Liver (tissue), 9 donors: ENCODE measurements around the gene NKX2-1.

- PRO-cap, 5 experiments: no peak in any of the 5 experiments
- RAMPAGE, long total RNA, 2 experiments: no peak in any of the 2 experiments
- RRBS: no CpG with 5 or more reads among the region's 3 CpGs
Observed at GRCh38 chr14:35278495-35278891, 13.7 kb upstream of the PSMA6 start.

GRCh38 chr14:35287204-35288161 is 4.7 kb upstream of the PSMA6 start:
- PRO-cap, 5 experiments: no peak in any of the 5 experiments
- RAMPAGE, long total RNA, 2 experiments: no peak in any of the 2 experiments
- RRBS: no CpG with 5 or more reads among the region's 9 CpGs

DNA sequence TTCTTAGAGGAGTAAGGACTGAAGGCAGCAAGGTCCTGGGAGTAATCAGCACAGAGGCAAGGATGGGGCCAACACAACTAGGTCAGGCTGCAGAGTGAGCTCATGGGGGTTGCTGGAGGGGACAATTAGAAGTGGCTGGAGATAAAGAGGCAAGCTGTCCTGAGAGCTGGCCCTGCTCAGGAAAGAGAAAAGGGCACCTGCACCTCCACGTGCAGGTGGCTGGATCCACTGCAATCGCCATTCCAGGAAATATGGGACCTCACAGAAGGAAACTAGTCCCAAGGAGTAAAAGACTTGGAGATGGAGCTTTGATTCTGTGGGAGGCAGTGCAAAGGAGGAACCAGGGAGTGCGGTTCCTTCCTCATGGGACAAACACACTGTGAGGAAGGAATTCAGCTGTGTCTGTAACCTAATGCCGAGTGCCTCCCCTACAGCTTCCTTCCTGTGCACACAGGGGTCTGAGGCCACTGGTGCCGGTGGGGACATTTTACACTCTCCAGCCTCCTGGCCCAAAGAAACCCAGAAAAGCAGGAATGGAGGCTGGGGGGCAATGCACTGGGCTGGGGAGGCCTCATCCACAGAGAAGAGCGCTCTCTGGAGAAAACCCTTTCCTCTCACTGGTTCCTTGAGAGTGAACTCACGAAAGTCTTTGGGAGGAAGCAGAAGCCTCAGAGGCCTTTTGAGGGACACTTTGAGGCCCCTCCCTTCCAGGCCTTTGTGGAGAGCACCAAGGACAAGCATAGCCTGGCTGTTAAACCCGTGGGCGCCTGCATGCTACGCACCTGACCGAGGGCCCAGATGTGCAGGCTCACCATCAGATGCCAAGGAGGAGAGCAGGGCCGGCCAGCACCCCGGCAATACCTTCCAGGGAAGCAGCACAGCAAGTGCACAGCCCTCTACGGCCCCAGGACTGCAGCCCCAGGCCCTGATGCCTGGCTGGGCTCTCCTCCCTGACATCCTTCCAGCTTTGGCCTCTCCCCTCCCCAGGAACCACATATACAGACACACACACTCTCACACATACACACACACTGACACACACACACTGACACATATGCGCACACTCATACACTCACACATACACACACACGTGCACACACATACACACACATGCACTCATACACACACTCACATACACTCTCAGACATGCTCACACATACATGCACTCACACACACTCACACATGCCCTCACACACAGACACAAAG is 52.1 kb downstream of the NFKBIA start:
- PRO-cap, 5 experiments: peak in 4 of 5 experiments; most common plus-strand start position 751 of the sequence (in 2); most common minus-strand start position 379 of the sequence (in 2)
- RAMPAGE, long total RNA, 2 experiments: no peak in any of the 2 experiments
- RRBS: no CpG with 5 or more reads among the region's 16 CpGs

DNA sequence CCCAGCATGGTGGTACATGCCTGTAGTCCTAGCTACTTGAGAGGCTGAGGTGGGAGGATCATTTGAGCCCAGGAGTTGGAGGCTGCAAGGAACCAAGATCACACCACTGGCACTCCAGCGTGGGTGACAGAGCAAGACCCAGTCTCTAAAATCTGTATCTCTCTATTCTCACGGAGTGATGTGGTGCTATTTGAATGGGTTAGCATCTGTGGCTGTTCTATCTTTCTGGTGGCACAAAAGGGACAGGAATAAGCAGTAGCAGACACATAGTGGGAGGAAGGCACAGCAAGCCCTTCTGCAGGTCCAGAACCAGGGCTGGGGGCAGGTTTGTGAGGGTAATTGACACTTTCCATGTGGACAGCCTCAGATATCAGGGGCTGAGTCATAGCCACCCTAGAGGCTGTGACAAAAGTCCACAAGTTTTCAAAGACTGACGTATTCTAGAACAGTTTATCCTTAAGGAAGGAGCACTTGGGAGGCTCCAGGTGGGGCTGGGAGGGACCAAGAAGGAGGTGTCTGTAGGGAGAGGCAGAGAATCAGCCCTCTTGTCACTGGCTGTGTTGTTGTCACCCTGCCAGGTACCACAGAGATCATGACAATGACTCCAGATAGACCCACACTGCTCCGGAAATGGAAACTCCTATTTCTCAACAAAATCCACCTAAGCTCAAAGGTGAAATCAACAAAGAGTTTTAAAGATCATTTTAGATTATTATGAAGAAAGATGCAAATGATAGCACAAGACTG is 48.6 kb downstream of the NFKBIA start:
- PRO-cap, 5 experiments: peak in 2 of 5 experiments; most common plus-strand start position 484 of the sequence (in 1); most common minus-strand start position 341 of the sequence (in 2)
- RAMPAGE, long total RNA, 2 experiments: no peak in any of the 2 experiments
- RRBS: no CpG with 5 or more reads among the region's 4 CpGs

GRCh38 chr14:35356560-35356935 is 48.0 kb downstream of the NFKBIA start:
- PRO-cap, 5 experiments: peak in 1 of 5 experiments; most common plus-strand start chr14:35356706 (in 1)
- RAMPAGE, long total RNA, 2 experiments: no peak in any of the 2 experiments
- RRBS: no CpG with 5 or more reads among the region's 3 CpGs

DNA sequence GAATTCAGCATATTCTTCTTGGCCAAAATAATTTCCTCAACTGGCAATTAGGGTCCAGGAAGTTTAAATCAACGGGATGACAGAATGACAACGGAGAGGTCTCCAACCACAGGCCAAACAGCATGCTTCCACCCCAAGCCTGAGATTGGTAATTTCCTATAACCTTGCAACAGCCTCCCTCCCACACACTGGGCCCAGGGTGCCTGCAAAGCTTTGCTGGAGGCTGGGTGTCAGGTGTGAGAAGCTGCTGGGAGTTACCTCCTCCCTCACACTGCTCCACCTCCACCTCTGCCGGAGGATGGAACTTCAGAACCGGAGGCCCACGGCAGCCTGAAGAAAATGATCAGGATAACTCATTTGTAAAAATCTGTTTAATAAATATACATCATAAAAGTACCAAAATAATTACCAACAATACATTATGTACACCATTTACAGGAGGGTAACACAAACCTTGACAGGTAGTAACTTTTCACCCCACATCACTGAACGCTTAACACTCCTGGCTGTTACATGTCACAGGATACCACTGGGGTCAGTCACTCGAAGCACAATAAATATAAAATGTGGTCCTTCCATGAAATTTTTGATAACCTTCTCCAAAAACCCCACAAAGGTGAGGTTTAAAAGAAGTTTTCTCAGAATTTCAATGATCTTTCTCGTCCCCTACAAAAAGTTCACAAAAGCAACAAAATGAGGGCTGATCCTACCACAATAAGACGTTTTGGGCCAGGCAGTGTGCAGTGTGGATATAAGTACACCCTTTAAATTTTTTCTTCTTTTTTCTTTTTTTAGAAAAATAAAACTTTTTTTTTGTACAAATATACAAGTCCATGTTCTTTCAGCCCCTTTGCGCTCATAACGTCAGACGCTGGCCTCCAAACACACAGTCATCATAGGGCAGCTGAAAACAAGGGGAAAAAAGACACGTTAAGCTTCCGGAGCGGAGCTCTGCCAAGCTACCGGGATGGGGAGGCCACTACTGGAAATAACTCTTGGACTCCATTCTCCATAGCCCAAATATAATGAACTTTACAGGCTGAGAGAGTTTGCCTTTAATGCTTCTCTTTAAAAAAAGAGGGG is 3.1 kb downstream of the NFKBIA start:
- PRO-cap, 5 experiments: peak in 2 of 5 experiments; most common plus-strand start position 237 of the sequence (in 1); most common minus-strand start position 895 of the sequence (in 2)
- RAMPAGE, long total RNA, 2 experiments: no peak in any of the 2 experiments
- RRBS: no CpG with 5 or more reads among the region's 16 CpGs

- PRO-cap, 5 experiments: no peak in any of the 5 experiments
- RAMPAGE, long total RNA, 2 experiments: no peak in any of the 2 experiments
- RRBS: no CpG with 5 or more reads among the region's 2 CpGs
Observed at GRCh38 chr14:35601666-35602073, 67.7 kb downstream of the INSM2 start.

DNA sequence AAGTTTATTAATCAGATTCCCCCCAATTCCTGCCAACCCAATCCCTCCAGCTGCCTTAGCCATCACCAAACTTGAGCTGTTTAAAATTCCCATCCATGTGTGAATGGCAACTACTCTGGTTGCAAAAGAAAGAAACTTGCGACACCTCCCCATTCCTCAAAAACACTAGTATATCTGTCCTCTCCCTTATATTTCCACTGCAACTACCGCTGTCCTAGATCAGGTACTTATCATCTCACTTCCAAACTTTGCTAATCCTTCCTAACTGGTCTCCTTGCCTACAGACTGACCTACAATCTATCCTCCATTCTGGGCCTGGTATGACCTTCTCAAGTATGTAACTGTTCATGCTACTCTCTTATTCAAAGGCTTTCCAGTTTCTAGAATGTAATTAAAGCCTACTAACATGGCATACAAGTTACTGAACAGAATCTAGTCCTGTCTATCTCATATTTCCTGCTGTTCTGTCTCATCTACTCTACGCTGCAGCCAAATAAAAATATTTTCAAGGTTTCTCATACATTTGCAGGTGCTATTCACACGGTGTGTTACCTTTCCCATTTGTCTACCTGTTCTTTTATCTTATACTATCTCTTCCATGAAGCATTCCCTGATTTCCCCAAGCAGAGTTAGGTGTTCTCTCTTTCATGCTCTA is 69.4 kb downstream of the RALGAPA1 start:
- PRO-cap, 5 experiments: no peak in any of the 5 experiments
- RAMPAGE, long total RNA, 2 experiments: no peak in any of the 2 experiments
- RRBS: no CpG with 5 or more reads among the region's 4 CpGs

- PRO-cap, 5 experiments: peak in 2 of 5 experiments; most common plus-strand start chr14:35806807 (in 1); most common minus-strand start chr14:35806734 (in 2)
- RAMPAGE, long total RNA, 2 experiments: no peak in any of the 2 experiments
- RRBS: no CpG with 5 or more reads among the region's 3 CpGs
Observed at GRCh38 chr14:35806447-35807015, 2.6 kb downstream of the RALGAPA1 start.

- PRO-cap, 5 experiments: no peak in any of the 5 experiments
- RAMPAGE, long total RNA, 2 experiments: no peak in any of the 2 experiments
- RRBS: no CpG with 5 or more reads among the region's 2 CpGs
Observed at GRCh38 chr14:36383968-36384574, 63.6 kb upstream of the MBIP start.

- PRO-cap, 5 experiments: no peak in any of the 5 experiments
- RAMPAGE, long total RNA, 2 experiments: no peak in any of the 2 experiments
- RRBS: 20% methylated on average over 5 of the region's 12 CpGs
Observed at GRCh38 chr14:36516659-36517040, 3.4 kb downstream of the NKX2-1 start.

DNA sequence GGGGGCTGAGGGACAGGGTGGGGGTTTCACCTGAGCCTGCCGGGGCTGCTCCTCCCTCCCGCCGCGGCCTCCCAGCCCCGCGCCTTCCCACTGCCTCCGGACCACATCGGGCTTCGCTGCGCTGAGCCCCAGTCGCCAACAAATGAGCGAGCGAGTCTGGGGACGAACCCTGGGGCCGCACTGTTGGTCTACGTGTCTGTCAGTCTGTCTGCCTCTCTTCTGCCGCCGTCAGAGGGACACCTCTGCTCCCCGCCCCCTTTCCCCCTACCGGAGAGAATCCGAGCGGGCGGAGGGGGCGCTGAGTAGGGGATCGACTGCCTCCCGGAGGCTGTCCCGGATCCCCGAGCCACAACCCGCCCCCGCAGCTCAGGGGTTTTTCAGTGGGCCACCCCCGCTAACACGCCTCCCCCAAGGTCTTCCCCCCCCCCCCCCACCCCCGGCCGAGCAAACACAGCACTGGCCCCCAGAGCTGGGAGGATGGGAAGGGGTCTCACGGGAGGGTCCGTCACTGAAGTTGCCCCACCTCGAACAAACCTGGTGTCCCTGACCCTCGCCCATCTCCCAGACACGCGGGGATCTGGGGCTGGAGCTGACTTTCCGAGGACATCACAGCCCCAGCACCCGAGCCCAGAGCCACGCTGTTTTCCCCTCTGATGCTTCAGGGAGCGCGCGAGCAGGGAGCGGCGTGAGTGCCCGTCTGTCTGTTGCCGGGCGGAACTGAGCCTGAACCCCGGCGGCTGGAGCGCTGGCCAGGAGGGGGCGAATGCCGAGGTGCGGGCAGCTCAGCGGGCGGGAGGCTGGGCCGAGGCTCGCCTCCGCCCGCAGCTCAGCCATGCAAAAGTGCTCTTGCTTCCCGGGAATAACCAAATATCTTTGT is at the start of gene NKX2-1:
Gene NKX2-1 (minus strand): TSS at position 210 of the 877 bp plus-strand sequence.
- PRO-cap, 5 experiments: no peak in any of the 5 experiments
- RAMPAGE, long total RNA, 2 experiments: no peak in any of the 2 experiments
- RRBS: 5% methylated on average over 22 of the region's 64 CpGs

- PRO-cap, 5 experiments: peak in 3 of 5 experiments; most common plus-strand start chr14:37865373 (in 3)
- RAMPAGE, long total RNA, 2 experiments: no peak in any of the 2 experiments
- RRBS: no CpG with 5 or more reads among the region's 7 CpGs
Observed at GRCh38 chr14:37865257-37865607, 269.8 kb downstream of the TTC6 start.

- PRO-cap, 5 experiments: no peak in any of the 5 experiments
- RAMPAGE, long total RNA, 2 experiments: no peak in any of the 2 experiments
- RRBS: 19% methylated on average over 12 of the region's 28 CpGs
Observed at GRCh38 chr14:38211411-38211905, 3.8 kb downstream of the SSTR1 start.

DNA sequence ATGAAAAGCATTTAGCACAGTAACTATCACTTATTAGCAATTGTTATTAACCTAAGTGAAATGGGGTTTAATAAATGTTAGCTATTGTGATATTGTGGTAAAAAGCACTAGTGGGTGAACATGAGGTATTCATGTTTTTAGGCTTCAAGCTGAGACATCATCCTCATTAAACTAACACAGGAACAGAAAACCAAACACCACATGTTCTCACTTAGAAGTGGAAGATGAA is 74.7 kb upstream of the CLEC14A start:
- PRO-cap, 5 experiments: no peak in any of the 5 experiments
- RAMPAGE, long total RNA, 2 experiments: no peak in any of the 2 experiments

GRCh38 chr14:39016868-39017899 is 85.9 kb downstream of the SEC23A start:
- PRO-cap, 5 experiments: no peak in any of the 5 experiments
- RAMPAGE, long total RNA, 2 experiments: no peak in any of the 2 experiments
- RRBS: no CpG with 5 or more reads among the region's 29 CpGs

DNA sequence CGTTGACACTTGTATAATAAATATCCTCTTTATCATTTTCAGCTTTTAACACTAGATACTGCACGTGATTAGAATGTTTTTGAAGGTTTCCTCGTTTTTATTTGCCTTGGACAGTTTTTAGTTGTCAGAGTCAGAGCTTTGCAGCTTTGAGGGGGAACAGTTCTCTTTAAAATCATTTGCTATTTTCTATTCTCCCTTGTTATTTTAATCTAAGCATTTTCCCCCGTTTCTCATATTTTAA is 7.1 kb downstream of the PNN start:
- PRO-cap, 5 experiments: no peak in any of the 5 experiments
- RAMPAGE, long total RNA, 2 experiments: no peak in any of the 2 experiments
- RRBS: no CpG with 5 or more reads among the region's 4 CpGs

- PRO-cap, 5 experiments: no peak in any of the 5 experiments
- RAMPAGE, long total RNA, 2 experiments: no peak in any of the 2 experiments
- RRBS: no CpG with 5 or more reads among the region's 7 CpGs
Observed at GRCh38 chr14:39188199-39188752, 13.2 kb downstream of the PNN start.

DNA sequence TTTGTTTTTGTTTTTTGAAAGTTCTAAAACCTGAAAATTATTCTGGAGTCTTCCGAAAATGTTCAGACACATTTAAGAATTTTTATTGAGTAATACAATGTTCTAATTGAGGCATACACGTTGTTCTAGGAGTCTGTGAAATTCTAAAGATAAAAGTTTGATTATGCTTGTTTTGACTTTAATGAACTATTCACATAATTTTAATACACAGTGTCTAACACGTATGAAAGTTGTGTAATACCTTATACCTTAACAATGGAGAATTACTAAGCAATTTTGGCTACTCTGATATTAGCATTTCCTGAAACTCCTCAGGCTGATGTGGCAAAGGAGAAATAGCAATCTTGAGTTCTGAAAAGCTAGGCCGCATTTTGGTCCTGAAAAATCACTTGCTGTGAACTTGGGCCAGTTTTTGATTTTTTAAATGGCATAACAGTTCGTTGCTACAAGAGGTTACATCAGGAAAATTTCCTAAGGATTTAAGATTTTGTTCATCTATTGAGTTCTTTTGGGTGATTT is 32.0 kb downstream of the MIA2 start:
- PRO-cap, 5 experiments: no peak in any of the 5 experiments
- RAMPAGE, long total RNA, 2 experiments: no peak in any of the 2 experiments
- RRBS: no CpG with 5 or more reads among the region's 5 CpGs

GRCh38 chr14:39266161-39266998 is 32.7 kb downstream of the MIA2 start:
- PRO-cap, 5 experiments: peak in 5 of 5 experiments; most common plus-strand start chr14:39266674 (in 5); most common minus-strand start chr14:39266453 (in 2)
- RAMPAGE, long total RNA, 2 experiments: no peak in any of the 2 experiments
- RRBS: 2% methylated on average over 9 of the region's 56 CpGs